Measurements from ENCODE around the genes WRAP53 and EFNB3.

- PRO-cap, 2 experiments, result peak in 1 of 2 experiments; most common plus-strand start chr17:7688452 (in 1)
These were observed at the start of gene WRAP53 for GRCh38 chr17:7687894-7689080. Gene WRAP53 (plus strand): TSS chr17:7688477.

DNA sequence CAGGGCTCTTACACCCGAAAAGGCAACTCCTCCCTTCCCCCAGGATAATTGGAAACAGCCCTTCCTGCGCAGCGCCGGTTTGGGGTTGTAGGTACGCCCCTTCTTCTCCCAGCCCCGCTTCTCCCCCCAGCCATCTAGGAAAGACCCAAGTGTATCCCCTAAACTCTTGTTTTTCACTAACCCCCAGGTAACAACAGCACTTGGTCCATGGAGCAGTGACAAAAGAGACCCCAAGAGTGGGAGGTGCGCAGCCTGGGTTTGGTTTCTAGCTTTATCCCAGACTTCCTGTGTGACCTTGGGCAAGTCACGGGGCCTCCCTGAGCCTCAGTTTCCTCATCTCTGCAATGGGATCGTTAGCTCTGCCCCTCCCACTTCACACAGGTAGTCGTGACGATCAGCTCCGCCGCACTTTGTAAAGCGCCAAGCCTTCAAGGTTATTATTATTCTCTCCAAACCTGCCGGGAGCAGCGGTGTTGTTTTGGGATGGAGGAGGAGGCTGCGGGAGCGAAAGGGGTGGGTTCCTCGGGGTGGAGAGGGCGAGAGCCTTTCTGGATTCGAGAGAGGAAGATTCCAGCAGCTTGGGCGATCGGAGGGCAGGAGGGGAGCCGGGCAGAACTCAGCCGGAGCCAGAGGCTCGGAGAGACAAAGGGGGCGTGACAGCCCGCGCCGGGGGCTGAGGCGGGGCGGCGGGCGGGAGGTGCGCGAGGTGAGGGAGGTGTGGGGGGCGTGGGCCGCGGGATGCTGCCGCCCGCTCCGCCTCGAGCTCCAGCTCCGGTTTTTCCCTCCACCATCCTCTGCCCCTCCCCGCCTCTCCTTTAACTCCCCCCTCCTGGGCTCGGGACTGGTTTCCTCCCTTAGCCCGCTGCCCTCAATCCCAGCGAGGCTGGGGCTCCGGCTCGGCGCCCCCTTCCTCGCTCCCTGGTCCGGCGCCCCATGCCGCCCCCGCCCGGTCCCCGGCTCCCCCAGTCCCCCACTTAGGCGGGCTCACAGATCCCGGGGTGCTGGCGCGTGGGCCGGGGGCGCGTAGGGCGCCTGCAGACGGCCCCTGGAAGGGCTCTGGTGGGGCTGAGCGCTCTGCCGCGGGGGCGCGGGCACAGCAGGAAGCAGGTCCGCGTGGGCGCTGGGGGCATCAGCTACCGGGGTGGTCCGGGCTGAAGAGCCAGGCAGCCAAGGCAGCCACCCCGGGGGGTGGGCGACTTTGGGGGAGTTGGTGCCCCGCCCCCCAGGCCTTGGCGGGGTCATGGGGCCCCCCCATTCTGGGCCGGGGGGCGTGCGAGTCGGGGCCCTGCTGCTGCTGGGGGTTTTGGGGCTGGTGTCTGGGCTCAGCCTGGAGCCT lies at the start of gene EFNB3:
Gene EFNB3, plus strand, starts transcription at position 844 of the 1,336 bp plus-strand sequence.
- PRO-cap, 2 experiments, result no peak in any of the 2 experiments

DNA sequence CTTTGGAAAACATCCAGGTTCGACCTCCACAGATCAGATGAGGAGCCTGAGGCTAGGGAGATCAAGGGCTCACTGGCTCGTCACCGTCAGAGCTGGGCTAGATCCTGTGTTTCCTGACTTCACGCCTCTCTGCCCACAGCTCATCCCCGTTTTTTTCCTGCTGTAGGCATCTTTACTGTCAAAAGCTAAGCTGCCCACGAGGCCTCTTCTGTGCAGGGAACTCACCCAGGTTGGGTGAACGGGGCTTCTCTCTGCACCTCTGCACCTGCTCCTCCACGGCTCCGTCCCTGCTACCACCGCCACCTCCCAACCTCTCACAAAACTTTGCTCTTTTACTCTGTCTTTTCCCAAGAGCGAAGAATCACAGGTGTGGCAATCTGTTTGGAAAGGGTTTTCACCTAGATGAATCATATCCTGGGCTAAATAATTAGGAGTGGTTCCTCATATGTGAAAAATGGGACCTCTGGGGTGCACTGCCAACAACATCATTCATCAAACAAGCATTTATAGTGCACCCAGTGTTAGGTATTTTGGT lies 24.8 kb upstream of the KDM6B start:
- PRO-cap, 2 experiments, result peak in 1 of 2 experiments; most common minus-strand start position 318 of the sequence (in 1)

- PRO-cap, 2 experiments, result peak in 2 of 2 experiments; most common plus-strand start chr17:7842349 (in 2); most common minus-strand start chr17:7842218 (in 1)
These were observed 8.1 kb downstream of the KDM6B start for GRCh38 chr17:7842136-7842489.

DNA sequence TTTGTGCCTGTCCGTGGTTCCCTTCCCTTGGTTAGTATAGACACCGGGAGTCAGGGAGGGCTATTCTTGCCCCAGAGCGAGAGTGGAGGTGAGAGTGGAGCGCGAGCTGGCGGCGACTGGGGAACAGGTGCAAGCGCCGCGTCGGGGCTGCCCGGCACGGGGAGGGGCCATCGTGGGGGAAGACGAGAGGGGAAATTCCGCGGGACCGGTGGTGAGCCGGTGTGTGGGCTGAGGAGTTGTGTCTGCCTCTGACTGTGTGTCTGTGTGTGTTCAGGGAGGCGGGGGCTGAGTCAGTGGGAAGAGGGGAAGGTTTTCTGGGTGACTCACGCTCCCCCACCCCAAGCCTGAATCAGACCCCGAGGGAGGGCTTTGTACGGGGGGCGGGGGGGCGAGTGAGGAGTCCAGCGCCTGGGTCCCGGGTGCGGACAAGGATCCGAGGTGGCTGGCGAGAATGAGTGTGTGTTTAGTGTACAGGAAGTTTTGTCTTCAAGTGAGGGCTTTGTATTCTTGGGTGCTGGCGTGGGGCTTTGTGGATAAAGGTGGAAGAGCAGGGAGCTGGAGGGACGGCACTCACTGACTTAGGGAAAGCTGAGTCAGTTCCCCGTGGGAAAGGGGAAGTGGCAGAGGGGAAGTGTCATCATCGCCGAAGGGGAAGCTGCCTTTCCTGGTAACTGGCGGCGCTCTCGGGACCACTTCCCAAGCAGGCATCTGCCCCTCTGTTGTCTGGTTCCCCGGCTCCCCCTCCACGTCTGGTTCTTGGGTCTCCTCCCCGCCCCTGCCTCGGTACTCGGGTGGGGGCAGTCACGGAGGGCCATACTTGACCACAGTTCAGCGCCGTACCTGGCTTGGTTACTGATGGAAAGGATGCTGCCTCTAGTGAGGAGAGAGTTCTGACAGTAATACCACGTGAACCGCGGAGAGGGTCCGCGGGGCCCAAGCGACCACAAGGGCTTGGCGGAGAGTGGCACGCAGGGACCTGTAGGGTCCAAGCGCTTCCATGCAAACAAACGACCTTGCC lies 8.8 kb downstream of the KDM6B start:
- PRO-cap, 2 experiments, result peak in 2 of 2 experiments; most common plus-strand start position 372 of the sequence (in 2); most common minus-strand start position 118 of the sequence (in 2)

DNA sequence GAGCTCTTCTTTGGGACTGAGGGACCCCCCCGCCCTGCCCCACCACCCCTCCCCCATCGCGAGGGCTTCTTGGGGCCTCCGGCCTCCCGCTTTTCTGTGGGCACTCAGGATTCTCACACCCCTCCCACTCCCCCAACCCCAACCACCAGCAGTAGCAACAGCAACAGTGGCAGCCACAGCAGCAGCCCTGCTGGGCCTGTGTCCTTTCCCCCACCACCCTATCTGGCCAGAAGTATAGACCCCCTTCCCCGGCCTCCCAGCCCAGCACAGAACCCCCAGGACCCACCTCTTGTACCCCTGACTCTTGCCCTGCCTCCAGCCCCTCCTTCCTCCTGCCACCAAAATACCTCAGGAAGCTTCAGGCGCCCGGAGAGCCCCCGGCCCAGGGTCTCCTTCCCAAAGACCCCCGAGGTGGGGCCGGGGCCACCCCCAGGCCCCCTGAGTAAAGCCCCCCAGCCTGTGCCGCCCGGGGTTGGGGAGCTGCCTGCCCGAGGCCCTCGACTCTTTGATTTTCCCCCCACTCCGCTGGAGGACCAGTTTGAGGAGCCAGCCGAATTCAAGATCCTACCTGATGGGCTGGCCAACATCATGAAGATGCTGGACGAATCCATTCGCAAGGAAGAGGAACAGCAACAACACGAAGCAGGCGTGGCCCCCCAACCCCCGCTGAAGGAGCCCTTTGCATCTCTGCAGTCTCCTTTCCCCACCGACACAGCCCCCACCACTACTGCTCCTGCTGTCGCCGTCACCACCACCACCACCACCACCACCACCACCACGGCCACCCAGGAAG lies 6.9 kb upstream of the TMEM88 start:
- PRO-cap, 2 experiments, result no peak in any of the 2 experiments

DNA sequence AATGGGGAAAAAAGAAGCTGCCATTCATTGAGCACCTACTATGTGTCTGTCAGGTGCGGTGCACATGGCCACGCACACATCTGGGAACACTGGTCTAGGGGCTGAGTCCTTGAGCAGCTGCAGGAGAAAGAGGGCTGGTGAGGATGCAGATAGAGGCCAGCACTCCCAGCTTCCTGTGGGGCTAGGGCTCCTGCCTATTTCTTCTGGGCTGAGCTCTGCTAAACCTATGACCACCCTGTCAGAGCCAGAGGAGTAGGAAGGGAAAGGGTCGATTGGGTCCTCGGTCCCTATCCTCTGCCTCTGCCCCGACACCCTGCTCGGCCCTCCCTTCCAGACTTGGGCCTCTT lies 4.2 kb upstream of the TMEM88 start:
- PRO-cap, 2 experiments, result no peak in any of the 2 experiments

GRCh38 chr17:7868139-7868438 lies 10.3 kb downstream of the CYB5D1 start:
- PRO-cap, 2 experiments, result no peak in any of the 2 experiments

- PRO-cap, 2 experiments, result peak in 1 of 2 experiments; most common plus-strand start chr17:7885911 (in 1); most common minus-strand start chr17:7885858 (in 1)
These were observed 2.9 kb upstream of the CHD3 start for GRCh38 chr17:7885747-7885997.

- PRO-cap, 2 experiments, result peak in 2 of 2 experiments; most common minus-strand start chr17:8019757 (in 2)
These were observed 17.3 kb downstream of the GUCY2D start for GRCh38 chr17:8019575-8020175.

DNA sequence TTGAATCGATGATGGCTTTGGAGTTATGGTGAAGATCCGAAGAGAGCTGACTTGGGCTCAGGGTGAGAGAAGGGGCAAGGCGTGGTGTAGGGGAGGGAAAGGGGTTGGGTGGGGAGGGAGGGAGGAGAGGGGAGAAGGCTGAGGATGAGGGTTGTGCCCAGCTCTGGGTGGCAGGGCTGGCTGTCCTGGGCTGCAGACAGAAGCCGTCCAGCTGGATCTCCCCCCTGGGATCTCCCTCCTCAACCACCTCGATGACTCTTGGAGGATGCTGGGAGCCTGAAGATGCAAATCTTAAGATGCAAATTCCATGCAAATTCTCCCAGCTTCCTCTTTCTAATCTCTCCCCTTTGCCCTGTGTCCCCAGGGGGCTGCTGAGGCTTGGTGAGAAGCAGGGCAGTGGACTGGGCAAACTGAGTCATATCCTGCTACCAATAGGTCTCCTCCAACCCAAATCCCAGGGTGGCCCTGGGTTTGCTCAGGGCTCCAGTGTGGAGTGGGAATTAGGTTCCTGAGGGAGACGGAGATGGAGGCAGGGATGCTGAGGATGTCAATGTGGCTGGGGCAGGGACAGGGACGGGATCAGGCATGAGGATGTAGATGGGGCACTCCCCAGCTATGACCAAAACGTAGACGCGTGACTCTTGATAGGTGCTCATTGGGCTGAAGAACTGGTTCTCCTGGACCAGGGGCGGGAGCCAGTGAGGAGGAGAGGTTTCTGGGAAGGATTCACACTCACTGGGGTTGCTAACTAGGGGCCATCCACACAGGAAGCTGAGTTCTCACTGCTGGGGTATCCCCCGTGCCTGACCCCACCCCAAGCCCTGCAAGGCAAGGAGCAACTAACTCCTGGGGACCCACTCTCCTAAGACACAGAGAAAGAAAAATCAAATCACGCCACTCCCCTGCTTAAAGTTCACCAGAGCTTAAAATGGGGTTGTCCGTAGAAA lies 3.6 kb upstream of the ALOX12B start:
- PRO-cap, 2 experiments, result no peak in any of the 2 experiments

GRCh38 chr17:8120060-8121254 lies 2.1 kb upstream of the ALOXE3 start:
- PRO-cap, 2 experiments, result no peak in any of the 2 experiments

GRCh38 chr17:8141095-8141651 lies 11.0 kb downstream of the PER1 start:
- PRO-cap, 2 experiments, result no peak in any of the 2 experiments

DNA sequence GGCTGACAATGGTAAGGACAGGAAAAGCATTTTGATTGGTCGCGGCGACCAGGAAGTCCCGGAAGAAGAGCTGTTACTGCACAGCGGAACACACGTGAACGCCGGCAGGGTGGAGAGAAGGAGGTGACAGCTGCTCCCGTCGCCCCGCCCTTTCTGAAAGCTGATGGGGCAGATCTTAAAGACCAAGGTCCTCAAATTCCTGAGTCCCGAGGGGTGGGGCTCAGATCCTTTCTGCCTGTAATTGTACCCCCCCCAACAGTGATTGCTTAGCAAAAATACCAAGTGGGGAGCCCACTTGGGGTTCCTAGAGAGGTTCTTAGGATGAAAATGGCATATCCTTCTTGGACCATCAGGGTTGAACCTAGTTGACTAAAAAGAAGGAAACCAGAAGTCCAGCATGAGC lies 263 bp upstream of the BORCS6 start:
- PRO-cap, 2 experiments, result peak in 2 of 2 experiments; most common plus-strand start position 156 of the sequence (in 1)

DNA sequence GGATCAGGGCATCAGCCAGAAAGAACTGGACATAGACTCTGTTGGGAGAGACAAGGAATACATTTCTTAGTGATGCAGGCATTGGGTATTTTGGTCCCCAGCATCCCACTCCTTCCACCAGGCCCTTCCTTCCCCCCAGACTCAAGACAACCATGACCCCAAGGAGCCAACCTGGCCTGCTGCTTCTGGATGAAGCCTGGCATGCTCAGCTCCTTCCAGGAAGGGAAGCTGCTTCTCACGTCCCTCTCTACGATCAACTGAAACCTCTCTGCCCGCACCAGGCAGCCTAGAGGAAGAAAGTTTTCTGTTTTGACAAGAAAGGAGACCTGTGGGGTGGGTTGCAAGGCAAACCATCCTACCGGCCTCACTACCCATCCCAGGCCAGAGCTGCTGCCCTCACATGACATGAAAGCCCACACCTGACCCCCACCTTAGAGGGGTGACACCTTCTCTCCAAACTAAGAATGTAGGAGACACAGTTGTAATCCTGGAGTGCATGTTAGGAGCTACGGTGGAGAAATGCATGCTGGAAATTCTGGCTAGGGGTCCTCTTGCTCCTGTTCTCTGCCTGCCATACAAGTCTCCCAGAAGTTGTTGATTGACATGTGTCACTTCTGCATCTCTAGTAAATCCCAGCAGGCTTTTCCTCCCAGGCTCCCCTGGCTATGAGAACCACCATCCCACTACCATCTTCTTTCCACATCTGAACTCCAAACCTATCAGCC lies 15.5 kb downstream of the CTC1 start:
- PRO-cap, 2 experiments, result no peak in any of the 2 experiments

- PRO-cap, 2 experiments, result no peak in any of the 2 experiments
These were observed 16.8 kb downstream of the KRBA2 start for GRCh38 chr17:8359694-8360195.

DNA sequence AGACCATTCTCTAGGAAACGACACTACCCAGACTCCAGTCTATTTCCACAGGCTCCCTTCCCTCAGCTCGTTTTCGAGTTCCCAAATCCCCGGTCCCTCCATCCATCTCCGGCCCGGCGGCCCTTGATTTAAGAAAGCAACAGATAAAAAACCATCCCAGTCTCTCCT lies 232 bp downstream of the RPL26 start:
- PRO-cap, 2 experiments, result no peak in any of the 2 experiments

GRCh38 chr17:8408300-8409023 lies 10.8 kb upstream of the RNF222 start:
- PRO-cap, 2 experiments, result no peak in any of the 2 experiments

DNA sequence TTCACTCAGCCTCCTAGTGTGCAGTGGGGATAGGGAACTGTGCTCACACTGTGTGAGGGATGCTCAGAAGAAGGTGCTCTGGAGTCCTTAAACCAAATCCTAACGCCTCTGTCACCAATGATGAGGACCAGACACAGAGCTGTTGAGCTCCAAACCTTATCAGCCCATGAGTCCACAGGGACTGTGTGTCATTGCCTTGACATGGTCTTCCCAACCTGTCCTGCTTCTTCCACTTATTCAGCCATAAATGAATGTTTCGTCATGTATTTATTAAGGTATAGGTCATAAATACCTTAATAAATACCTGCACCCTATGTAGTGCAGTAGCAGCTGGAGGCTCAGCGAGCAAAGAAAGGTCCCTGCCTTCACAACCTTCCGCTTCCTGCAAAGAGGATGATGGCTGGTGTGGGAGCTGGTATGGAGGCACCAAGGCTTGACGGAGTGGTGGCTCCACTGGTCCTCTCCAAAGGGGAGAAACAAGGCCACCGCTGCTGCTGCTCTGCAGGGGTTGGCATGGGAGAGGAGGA lies 52.6 kb downstream of the NDEL1 start:
- PRO-cap, 2 experiments, result no peak in any of the 2 experiments

DNA sequence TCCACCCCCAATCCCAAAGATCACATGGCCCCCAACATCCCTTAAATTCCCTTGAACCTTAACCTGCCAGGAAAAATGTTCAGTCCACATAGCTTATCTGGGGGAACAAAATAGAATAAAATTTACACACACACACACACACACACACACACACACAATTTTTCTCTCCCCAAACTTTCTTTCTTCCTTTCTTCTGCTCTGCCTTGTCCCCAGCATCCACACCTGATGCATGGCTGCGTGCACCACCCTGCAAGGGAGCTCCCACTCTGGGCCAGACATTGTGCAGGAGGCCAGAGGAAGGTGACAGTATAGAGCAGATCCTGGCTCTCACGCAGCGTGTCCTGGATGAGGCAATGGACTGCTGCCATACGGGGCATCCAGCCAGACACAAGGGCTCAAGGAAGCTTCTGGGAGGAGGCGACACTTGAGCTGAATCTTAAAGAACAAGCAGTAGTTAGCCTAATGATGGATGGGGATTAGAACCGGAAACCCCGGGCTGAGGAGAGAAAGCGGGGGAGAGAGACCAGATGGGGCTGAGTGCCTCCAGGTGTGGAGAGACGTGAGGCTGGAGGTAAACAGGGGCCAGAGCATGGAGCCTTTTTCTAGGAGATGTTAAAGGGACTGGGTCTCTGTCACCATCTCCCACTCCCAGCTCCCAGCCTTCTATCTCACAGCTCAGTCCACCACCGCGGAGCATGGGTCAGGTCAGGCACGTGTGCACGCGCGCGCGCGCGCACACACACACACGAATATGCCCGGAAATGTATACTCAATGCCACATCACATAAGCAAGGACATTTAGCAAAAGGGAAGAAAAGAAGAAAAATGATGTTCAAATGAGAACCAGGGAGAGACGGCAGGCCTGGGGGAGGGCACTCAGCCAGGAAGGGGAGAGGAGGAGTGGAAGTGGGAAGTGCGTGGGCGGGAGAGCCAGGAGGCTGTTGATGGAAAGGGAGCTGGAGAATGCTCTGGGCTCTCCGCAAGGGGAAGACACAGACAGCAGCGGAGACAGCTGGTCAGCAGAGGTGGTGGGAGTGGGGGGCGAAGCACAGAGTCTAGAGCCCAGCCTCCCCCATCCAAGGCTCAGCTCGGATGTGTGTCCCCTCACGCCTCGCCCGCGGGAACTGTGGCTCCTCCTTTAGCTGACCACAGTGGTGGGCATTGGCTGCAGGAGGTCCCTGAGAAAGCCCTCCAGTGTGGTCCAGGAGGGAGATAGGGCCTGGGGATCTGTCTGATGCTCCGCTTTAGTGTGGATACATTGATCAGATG lies 46.3 kb downstream of the CCDC42 start:
- PRO-cap, 2 experiments, result no peak in any of the 2 experiments

Data from Colon Carcinoma Metastatic in the Lung (tissue), 2 donors.